Uterus (tissue), 7 donors: ENCODE data around the gene C6orf118.

DNA sequence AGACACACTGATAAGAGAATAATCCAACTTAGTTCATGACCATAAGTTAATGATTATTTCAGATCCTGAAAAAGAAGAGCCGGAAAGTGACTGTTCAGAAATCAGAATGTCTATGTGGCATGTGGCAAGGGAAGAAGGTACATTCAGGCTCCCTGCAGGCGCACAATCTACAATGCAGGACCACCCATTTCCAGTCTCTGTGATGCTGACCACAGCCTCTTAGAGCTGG, 666.7 kb upstream of the AGPAT4 start:
- PRO-cap, 4 experiments: no peak in any of the 4 experiments
- RAMPAGE, long total RNA, 2 experiments: no peak in any of the 2 experiments
- RRBS: no CpG with 5 or more reads among the region's 2 CpGs

DNA sequence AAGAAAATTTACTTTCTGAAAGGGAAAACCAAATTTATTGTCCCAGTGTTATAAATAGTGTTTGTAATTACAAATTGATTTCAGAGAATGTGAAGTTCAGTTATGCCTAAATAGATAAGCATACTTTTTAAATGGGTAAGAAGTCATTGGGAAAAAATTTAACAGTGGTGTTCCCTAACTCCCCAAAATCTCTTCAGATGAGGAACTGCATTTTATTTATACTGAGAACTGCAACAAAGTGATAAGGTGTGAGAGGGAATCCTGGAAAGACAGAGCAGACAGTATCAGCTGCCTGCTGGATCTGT, 496.3 kb downstream of the PRKN start:
- PRO-cap, 4 experiments: no peak in any of the 4 experiments
- RAMPAGE, long total RNA, 2 experiments: no peak in any of the 2 experiments

- PRO-cap, 4 experiments: no peak in any of the 4 experiments
- RAMPAGE, long total RNA, 2 experiments: no peak in any of the 2 experiments
- RRBS: no CpG with 5 or more reads among the region's 13 CpGs
Observed at GRCh38 chr6:162467679-162468326, 259.8 kb downstream of the PRKN start.

GRCh38 chr6:163289375-163289900, 125.1 kb upstream of the QKI start:
- PRO-cap, 4 experiments: no peak in any of the 4 experiments
- RAMPAGE, long total RNA, 2 experiments: no peak in any of the 2 experiments
- RRBS: no CpG with 5 or more reads among the region's 4 CpGs

GRCh38 chr6:163353905-163354576, 60.5 kb upstream of the QKI start:
- PRO-cap, 4 experiments: no peak in any of the 4 experiments
- RAMPAGE, long total RNA, 2 experiments: no peak in any of the 2 experiments
- RRBS: 63% methylated on average over 1 of the region's 13 CpGs

DNA sequence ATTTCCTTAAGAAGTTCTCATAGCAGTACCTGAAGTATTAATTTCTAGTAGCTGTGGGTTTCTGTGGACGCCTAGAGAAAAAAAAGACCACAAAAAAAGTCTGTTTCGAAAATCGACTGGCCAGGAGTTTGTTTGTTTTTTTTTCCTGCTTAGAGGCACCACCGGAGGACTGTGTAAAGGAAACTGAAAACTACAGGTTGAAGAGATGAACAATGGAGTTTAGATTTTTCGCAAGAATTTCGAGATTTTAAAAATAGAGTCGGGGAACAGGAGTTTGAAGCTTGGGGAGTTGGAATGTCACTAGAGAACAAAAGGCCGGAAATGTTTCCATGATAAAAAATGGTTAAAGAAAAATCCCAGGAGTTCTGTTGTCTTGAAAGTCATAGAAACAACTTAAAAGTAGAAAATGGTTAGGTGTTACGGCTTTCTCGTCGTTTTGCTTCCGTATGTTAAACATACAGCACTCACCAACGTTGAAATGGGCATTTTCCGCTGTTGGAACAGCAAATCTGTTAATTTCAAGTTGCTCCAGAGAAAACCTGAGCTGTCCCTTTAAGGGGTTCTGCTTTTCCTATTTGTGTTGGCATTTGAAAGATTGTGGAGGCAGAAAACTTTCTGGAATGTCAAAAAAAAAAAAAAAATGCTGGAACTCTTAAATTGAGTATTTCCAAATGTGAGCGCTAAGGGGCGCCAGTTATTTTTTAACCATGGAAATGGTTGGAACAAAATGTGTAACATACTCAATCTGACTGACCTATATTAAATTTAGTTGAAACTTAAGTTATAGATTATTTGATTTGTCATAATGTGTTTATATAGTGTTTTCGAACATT, 2.0 kb downstream of the QKI start:
- PRO-cap, 4 experiments: peak in 2 of 4 experiments; most common minus-strand start position 577 of the sequence (in 2)
- RAMPAGE, long total RNA, 2 experiments: no peak in any of the 2 experiments
- RRBS: no CpG with 5 or more reads among the region's 17 CpGs

DNA sequence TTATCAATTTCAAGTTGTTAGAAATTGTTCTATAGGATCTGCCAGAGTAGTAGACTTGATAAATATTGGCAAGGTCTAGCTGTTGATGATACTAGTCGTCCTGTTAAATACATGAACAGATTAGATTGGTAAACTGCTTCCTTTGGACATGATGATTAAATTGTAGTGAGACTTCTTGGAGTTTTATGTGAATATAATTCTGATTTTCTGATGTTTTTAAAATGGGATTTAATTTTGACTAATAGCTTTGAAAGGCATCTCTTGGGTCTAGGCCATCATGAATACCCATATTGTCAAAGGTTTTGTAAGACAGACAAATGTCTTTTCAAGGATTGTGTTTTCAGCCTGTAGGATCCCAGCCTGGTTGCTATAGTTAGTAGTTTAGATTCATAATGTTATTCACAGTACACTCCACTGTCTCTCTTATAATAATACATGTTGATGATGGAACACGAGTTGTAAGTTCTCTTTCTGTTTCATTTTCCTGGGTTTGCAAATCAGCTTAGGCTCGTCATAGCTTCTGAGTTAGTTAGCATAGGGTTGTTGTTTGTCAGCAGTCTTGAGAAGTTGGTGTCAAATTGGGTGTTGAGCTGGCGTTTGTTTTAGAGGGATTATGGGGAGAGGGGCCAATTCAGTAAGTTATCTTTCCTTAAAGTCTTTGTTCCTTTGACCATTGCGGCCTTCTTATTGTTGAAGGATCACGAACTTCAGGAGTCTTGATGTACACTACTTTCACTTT, 45.7 kb downstream of the QKI start:
- PRO-cap, 4 experiments: no peak in any of the 4 experiments
- RAMPAGE, long total RNA, 2 experiments: no peak in any of the 2 experiments
- RRBS: no CpG with 5 or more reads among the region's 6 CpGs

DNA sequence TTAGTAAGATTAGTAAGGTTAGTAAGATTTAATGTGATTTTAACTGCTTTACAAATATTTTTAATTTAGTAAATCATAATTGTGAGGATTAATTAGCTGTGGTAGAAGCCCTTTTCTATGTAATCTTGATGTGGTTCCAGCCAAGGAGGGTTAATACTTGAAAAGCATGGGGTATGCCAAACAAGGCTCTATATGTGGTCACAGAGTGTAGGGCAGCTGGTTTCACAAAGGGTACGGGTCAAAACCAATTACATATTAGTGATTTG, 54.5 kb downstream of the QKI start:
- PRO-cap, 4 experiments: no peak in any of the 4 experiments
- RAMPAGE, long total RNA, 2 experiments: no peak in any of the 2 experiments
- RRBS: no CpG with 5 or more reads among the region's 1 CpG

- PRO-cap, 4 experiments: no peak in any of the 4 experiments
- RAMPAGE, long total RNA, 2 experiments: no peak in any of the 2 experiments
- RRBS: no CpG with 5 or more reads among the region's 4 CpGs
Observed at GRCh38 chr6:163482849-163483475, 68.4 kb downstream of the QKI start.

DNA sequence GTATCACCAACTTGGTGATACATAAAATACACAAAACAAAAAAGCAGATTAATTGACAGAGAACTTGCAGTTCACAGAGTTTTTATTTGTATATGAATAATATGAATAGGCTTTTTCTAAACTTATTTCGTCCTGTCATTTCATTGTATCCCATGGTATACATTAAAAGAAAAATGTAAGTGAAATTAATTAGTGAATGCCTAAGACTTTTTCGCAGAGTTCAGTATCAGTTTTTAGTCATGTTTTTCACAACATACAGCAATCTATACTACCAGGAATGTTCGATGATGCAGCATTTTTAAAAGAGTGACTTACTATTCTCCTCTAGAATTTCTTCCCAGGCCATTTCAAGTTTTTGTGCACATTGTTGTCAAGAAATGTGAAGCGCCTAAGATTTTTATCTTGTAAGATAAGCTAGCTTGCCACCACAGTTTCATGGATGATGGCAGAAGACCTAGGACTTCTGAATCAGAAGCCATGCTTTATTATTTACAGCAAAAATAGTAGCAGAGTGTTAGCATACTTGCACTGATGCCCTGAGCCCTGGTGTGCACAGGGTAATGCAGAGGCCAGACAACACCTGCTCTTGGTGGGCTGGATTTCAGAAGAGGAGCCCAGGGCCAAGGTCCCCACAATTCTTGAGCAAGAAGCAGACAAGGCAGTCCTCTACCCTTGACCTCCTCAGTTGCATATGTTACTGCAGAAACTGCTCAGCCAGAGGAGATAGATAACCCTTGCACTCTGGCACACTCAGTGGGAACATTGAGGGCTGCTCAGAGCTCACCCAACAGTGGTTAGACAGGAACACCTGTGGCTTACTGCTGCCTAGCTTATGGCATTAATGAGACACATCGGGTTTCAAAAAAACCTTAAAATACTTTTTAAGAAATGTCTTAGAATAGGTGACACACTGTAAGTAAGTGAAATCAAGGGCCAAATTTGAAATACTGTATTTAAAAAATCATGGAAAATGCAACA, 99.1 kb downstream of the QKI start:
- PRO-cap, 4 experiments: no peak in any of the 4 experiments
- RAMPAGE, long total RNA, 2 experiments: start-site peak on the plus strand in 1 of 2 experiments, centred at positions 616 to 780 of the sequence, 5 to 7 reads per replicate
- RRBS: no CpG with 5 or more reads among the region's 5 CpGs

DNA sequence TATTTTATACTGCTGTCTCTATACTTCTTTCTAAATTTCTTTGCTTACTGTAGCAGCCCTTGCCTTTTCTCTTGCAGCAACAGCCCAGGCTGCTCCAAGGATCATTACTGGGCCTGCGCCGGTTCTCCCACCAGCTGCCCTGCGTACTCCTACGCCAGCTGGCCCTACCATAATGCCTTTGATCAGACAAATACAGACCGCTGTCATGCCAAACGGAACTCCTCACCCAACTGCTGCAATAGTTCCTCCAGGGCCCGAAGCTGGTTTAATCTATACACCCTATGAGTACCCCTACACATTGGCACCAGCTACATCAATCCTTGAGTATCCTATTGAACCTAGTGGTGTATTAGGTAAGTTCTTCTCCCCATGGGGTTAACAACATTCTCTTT, 148.8 kb downstream of the QKI start:
- PRO-cap, 4 experiments: no peak in any of the 4 experiments
- RAMPAGE, long total RNA, 2 experiments: no peak in any of the 2 experiments
- RRBS: no CpG with 5 or more reads among the region's 7 CpGs

GRCh38 chr6:163564910-163565638, 150.6 kb downstream of the QKI start:
- PRO-cap, 4 experiments: no peak in any of the 4 experiments
- RAMPAGE, long total RNA, 2 experiments: no peak in any of the 2 experiments
- RRBS: no CpG with 5 or more reads among the region's 6 CpGs

DNA sequence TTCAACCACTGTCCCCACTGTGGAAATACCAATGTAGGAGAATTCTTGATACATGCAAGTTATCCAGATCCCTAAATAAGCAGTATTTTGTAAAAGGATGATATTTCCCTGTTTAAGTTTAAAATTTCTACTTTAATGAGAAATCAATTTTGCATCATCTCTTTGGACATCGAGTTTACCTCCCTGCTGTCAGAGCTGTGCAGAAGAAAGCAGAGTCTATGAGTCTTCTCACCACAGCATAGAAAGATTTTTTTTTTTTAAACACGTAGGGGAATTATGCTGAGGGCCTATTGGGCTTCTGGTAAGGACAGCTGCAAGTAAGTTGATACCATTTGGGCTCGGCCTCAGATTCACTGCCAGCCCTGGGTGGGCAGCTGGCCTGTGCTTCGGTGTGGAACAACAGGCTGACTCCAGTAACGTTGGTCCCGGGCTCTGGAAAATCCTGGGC, 366.3 kb downstream of the QKI start:
- PRO-cap, 4 experiments: no peak in any of the 4 experiments
- RAMPAGE, long total RNA, 2 experiments: no peak in any of the 2 experiments
- RRBS: no CpG with 5 or more reads among the region's 6 CpGs

- PRO-cap, 4 experiments: peak in 1 of 4 experiments; most common plus-strand start chr6:163814760 (in 1)
- RAMPAGE, long total RNA, 2 experiments: no peak in any of the 2 experiments
- RRBS: no CpG with 5 or more reads among the region's 13 CpGs
Observed at GRCh38 chr6:163814432-163815147, 400.1 kb downstream of the QKI start.

- PRO-cap, 4 experiments: no peak in any of the 4 experiments
- RAMPAGE, long total RNA, 2 experiments: no peak in any of the 2 experiments
- RRBS: no CpG with 5 or more reads among the region's 14 CpGs
Observed at GRCh38 chr6:163837583-163838129, 423.1 kb downstream of the QKI start.

- PRO-cap, 4 experiments: no peak in any of the 4 experiments
- RAMPAGE, long total RNA, 2 experiments: no peak in any of the 2 experiments
- RRBS: no CpG with 5 or more reads among the region's 32 CpGs
Observed at GRCh38 chr6:164098881-164100120, 684.8 kb downstream of the QKI start.

GRCh38 chr6:164396211-164396745, 913.1 kb downstream of the C6orf118 start:
- PRO-cap, 4 experiments: no peak in any of the 4 experiments
- RAMPAGE, long total RNA, 2 experiments: no peak in any of the 2 experiments
- RRBS: no CpG with 5 or more reads among the region's 4 CpGs

- PRO-cap, 4 experiments: peak in 3 of 4 experiments; most common plus-strand start chr6:164507412 (in 3)
- RAMPAGE, long total RNA, 2 experiments: no peak in any of the 2 experiments
- RRBS: no CpG with 5 or more reads among the region's 5 CpGs
Observed at GRCh38 chr6:164507196-164507686, 802.2 kb downstream of the C6orf118 start.

GRCh38 chr6:165309056-165309849, at the start of gene C6orf118:
Gene C6orf118 (minus strand): TSS chr6:165309605.
- PRO-cap, 4 experiments: peak in 2 of 4 experiments; most common plus-strand start chr6:165309381 (in 1); most common minus-strand start chr6:165309605 (in 2)
- RAMPAGE, long total RNA, 2 experiments: no peak in any of the 2 experiments
- RRBS: no CpG with 5 or more reads among the region's 30 CpGs

GRCh38 chr6:165552233-165552984, 110.6 kb downstream of the PDE10A start:
- PRO-cap, 4 experiments: no peak in any of the 4 experiments
- RAMPAGE, long total RNA, 2 experiments: no peak in any of the 2 experiments
- RRBS: no CpG with 5 or more reads among the region's 7 CpGs